Measurements from ENCODE around the genes ACBD4 and HEXIM2.

GRCh38 chr17:45135181-45135972 lies at the start of gene ACBD4:
Gene ACBD4, plus strand, starts transcription at chr17:45135687.
- PRO-cap: unidirectional peak, plus-strand start at chr17:45135690
- RAMPAGE, long total RNA, 4 experiments: start-site peak on the plus strand in 3 of 4 experiments, at chr17:45135671-45135702 at its widest, 51 to 136 reads per replicate

DNA sequence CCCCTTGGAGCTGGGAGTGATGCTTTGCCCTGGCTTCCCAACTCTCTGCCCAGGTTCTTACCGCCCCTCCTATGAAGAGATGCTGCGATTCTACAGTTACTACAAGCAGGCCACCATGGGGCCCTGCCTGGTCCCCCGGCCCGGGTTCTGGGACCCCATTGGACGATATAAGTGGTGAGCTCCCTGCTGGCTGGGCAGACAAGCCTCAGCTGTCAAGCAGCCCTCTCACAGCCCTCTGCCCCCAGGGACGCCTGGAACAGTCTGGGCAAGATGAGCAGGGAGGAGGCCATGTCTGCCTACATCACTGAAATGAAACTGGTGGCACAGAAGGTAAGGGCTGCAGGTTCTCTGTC lies 936 bp downstream of the ACBD4 start:
- PRO-cap: no peak
- RAMPAGE, long total RNA, 4 experiments: no peak in any of the 4 experiments

GRCh38 chr17:45161761-45162176 lies at the start of gene HEXIM2:
Gene HEXIM2, plus strand, starts transcription at chr17:45161875.
- PRO-cap: no peak
- RAMPAGE, long total RNA, 4 experiments: start-site peak on the plus strand in 4 of 4 experiments, at chr17:45161864-45161915 at its widest, 6 to 24 reads per replicate

- PRO-cap: no peak
- RAMPAGE, long total RNA, 4 experiments: no peak in any of the 4 experiments
Measured at GRCh38 chr17:45294490-45295118, 22.2 kb downstream of the MAP3K14 start.

DNA sequence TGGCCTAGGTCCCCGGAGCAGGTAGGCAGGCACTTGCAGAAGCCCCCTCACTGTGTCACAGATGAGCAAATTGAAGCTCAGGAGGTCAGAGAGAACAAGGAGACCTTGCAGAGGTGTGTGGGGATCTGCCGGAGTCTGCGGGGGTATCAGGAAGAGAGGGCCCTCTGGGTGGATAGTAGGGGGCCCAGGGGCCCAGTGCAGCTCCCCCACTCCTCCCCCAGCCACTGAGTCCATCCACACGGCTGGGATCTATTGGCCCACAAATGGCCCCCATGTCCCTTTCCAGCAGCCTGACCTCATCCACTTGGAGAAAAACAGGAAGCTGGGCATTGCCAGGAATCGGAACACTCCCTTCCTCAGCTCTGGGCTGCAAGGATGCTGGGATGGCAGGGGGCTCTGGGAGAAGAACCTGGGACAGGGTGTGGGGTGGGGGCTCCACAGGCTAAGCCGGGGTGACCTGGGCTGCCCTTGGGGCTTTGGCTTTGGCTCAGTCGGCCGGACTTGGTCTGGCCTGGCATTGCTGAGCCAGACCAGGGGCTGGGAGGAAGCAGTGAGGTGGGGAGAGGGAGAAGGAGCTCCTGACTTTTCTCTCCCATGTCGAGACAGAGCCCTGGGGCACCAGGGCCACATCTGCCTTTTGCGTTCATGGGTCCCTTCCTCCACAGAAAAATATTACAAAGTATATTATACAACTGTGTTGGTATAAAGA lies 21.5 kb upstream of the MAP3K14 start:
- PRO-cap: bidirectional peak, plus-strand start at position 345 of the sequence, minus-strand start at position 264 of the sequence
- RAMPAGE, long total RNA, 4 experiments: no peak in any of the 4 experiments

- PRO-cap: bidirectional peak, plus-strand start at chr17:45341980, minus-strand start at chr17:45341853
- RAMPAGE, long total RNA, 4 experiments: no peak in any of the 4 experiments
Measured at GRCh38 chr17:45341529-45342123, 24.8 kb upstream of the MAP3K14 start.

DNA sequence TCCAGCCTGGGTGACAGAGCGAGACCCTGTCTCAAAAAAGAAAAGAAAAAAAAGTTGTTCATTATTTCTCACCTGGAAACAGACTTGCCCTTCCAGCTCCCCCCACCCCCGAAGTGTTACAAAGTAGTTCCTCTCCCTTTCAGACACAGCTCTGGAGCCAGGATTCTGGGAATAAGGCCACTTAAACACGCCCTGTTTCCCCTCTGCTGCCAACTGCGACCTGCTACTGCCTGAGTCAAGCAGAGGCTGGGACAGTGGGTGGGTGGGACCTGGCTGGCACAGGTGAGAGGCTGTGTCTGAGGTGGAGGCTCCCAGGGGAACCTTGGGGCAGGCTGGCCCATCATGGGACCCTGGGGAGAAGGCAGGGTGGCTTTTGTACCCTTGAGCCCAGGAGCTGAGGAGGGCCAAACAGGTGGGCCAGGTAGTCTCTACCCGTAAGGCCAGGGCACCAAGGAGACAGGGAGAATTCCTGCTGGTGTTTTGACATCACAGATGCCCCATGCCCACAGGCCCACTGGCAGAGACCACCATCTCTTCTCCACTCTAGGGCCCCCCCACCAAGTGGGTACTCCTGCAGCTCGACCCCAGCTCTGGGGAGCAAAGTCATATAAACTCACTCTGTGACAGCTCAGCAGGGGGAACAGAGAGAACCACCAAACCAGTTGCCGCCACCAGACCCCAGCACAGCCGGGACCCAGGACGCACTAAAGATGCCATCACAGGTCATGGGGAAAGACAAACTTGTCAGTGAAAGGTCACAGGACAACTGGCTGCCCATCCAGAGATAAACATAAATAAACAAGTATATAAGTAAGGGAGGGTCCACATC lies 14.0 kb downstream of the ARHGAP27 start:
- PRO-cap: no peak
- RAMPAGE, long total RNA, 4 experiments: no peak in any of the 4 experiments

- PRO-cap: unidirectional peak, plus-strand start at chr17:45431762; bidirectional peak, plus-strand start at chr17:45432063, minus-strand start at chr17:45431929
- RAMPAGE, long total RNA, 4 experiments: no peak in any of the 4 experiments
Measured at GRCh38 chr17:45431202-45432258, 1.1 kb downstream of the ARHGAP27 start.

GRCh38 chr17:45441832-45442300 lies 9.2 kb upstream of the ARHGAP27 start:
- PRO-cap: no peak
- RAMPAGE, long total RNA, 4 experiments: no peak in any of the 4 experiments

GRCh38 chr17:45579392-45580030 lies 89.0 kb upstream of the PLEKHM1 start:
- PRO-cap: no peak
- RAMPAGE, long total RNA, 4 experiments: no peak in any of the 4 experiments

GRCh38 chr17:45620092-45620972 lies 129.8 kb upstream of the PLEKHM1 start:
- PRO-cap: unidirectional peak, plus-strand start at chr17:45620621
- RAMPAGE, long total RNA, 4 experiments: start-site peak on the plus strand in 4 of 4 experiments, at chr17:45620332-45620358 at its widest, 46 to 248 reads per replicate

DNA sequence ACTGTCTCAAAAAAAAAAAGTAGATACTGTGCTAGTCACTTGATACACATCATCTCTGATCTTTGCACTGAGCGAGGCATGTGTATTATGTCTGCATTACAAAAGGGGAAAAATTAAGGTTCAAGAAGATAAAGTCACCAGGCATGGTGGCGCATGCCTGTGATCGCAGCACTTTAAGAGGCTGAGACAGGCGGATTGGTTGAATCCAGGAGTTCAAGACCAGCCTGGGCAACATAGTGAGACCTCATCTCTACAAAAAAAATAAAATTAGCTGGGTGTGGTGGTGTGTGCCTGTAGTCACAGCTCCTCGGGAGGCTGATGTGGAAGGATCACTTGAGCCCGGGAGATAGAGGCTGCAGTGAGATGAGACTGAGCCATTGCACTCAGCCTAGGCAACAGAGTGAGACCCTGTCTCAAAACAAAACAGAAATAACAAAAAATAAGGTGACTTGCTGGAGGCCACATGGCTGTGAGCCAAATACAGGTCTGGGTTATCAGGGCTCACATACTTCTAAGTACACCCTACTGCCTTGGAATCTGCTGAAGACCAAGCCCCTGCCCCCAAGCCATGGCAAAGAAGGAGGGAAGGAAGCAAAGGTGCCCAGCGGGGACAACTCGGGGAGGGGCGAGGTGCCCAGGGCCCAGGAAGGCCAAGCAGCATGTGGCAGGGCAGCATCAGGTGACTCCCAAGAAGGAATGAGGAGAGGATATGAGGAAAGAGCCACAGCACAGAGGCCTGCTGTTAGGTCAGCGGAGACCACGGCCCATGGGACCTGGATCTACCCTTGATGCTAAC lies 142.9 kb upstream of the CRHR1 start:
- PRO-cap: no peak
- RAMPAGE, long total RNA, 4 experiments: no peak in any of the 4 experiments

DNA sequence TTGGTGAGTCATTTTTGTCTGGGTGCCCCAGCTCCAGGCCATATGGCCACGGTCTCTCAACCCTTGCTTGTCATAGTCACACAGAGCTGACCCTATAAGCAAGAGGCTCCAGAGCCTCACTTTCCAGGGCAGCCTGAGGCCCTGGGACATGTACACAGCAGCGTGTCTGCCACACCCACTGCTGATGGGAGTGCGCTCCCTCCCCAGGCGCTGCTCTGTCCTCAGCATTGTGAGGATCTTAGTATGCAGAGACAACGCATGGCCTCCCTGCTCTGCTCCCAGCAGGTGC lies 80.8 kb upstream of the CRHR1 start:
- PRO-cap: no peak
- RAMPAGE, long total RNA, 4 experiments: no peak in any of the 4 experiments

DNA sequence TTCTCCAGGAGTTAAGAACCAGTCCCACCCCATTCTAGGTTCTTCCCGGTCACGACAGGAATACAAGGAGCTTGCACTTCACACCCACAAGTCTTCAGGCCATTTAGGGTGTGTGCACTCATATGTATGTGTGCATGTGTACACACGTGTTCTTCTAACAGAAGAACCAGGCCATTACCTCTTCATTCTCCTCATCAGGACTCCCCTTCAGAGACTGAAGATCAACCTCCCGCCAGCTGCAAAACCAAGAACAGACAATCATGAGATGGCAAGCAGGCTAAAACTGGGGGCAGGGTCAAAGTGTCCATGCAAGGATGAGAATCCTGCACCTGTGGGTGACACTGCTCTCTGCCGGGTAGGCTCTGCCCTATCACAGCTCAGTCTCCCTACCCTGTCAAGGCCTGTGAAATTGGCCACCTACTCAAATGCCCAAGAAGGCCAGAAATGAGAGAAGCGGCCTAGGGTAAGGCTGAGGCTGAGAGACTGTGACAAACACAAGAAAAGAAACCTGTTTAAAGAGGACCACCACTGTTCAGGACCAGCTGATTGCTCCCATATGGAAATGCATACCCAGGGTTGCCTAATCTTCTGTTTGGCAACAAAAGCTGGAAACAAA lies 34.3 kb downstream of the STH start:
- PRO-cap: no peak
- RAMPAGE, long total RNA, 4 experiments: no peak in any of the 4 experiments

GRCh38 chr17:46047534-46047953 lies 48.5 kb downstream of the STH start:
- PRO-cap: no peak
- RAMPAGE, long total RNA, 4 experiments: no peak in any of the 4 experiments

- PRO-cap: no peak
- RAMPAGE, long total RNA, 4 experiments: start-site peak on the minus strand in 1 of 4 experiments, at chr17:46054716-46054773 at its widest, 6 reads per replicate
Measured at GRCh38 chr17:46054479-46055059, 55.5 kb downstream of the STH start.

- PRO-cap: no peak
- RAMPAGE, long total RNA, 4 experiments: no peak in any of the 4 experiments
Measured at GRCh38 chr17:46091564-46092181, 92.6 kb downstream of the STH start.

DNA sequence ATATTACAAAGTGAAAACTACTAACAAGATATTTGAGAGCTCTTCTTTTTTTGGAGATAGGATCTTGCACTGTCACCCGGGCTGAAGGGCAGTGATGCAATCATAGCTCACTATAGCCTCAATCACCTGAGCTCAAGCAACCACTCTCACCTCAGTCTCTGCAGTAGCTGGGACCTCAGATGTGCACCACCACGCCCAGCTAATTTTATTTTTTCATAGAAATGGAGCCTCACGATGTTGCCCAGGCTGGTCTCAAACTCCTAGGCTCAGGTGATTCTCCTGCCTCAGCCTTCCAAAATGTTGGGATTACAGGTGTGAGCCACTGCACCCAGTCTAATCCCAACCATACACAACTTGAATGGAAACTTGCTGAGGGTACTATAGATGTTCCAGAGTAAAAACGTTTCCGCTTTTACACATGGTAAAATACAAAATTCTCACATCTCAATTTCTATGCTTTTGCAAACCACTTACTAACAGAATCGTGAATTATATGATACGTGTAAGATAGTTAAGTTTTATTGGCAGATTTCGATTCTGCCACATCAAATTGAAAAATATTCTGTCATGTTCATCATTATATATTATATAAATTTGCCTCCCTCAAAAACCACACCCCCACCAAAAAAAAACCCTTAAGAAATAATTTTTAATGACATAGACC lies 84.2 kb downstream of the KANSL1 start:
- PRO-cap: no peak
- RAMPAGE, long total RNA, 4 experiments: no peak in any of the 4 experiments

DNA sequence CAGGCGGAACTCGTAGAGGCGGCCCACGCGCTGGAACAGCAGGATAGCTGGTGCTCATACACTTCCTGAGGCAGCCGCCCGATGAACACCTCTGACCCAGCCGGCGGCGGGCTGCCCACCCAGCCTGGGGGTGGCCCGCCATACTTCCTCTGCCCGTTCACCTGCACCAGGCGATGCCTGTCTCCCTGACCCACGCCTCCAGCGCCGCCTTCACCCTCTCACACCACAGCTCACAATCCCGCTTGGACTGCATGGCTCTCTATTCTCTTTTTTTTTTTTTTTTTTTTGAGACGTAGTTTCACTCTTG lies 34.6 kb upstream of the LRRC37A start:
- PRO-cap: no peak
- RAMPAGE, long total RNA, 4 experiments: no peak in any of the 4 experiments

GRCh38 chr17:46264216-46265142 lies 30.5 kb upstream of the LRRC37A start:
- PRO-cap: no peak
- RAMPAGE, long total RNA, 4 experiments: no peak in any of the 4 experiments

Measured in gastroesophageal sphincter (tissue), 4 donors.